Peripheral blood mononuclear cell (primary cell): ENCODE measurements around the genes SEC61G and PSPH.

GRCh38 chr7:54758224-54759470 is at the start of gene SEC61G:
Gene SEC61G (minus strand): TSS chr7:54759211.
- PRO-cap, 8 experiments, result peak in 8 of 8 experiments; most common plus-strand start chr7:54759313 (in 6); most common minus-strand start chr7:54759233 (in 6)

GRCh38 chr7:54881796-54882044 is 122.7 kb upstream of the SEC61G start:
- PRO-cap, 8 experiments, result no peak in any of the 8 experiments

GRCh38 chr7:54916133-54916532 is 102.7 kb upstream of the EGFR start:
- PRO-cap, 8 experiments, result no peak in any of the 8 experiments

- PRO-cap, 8 experiments, result no peak in any of the 8 experiments
These were observed 51.6 kb upstream of the EGFR start for GRCh38 chr7:54967203-54967655.

- PRO-cap, 8 experiments, result no peak in any of the 8 experiments
These were observed 31.1 kb upstream of the EGFR start for GRCh38 chr7:54987712-54988113.

DNA sequence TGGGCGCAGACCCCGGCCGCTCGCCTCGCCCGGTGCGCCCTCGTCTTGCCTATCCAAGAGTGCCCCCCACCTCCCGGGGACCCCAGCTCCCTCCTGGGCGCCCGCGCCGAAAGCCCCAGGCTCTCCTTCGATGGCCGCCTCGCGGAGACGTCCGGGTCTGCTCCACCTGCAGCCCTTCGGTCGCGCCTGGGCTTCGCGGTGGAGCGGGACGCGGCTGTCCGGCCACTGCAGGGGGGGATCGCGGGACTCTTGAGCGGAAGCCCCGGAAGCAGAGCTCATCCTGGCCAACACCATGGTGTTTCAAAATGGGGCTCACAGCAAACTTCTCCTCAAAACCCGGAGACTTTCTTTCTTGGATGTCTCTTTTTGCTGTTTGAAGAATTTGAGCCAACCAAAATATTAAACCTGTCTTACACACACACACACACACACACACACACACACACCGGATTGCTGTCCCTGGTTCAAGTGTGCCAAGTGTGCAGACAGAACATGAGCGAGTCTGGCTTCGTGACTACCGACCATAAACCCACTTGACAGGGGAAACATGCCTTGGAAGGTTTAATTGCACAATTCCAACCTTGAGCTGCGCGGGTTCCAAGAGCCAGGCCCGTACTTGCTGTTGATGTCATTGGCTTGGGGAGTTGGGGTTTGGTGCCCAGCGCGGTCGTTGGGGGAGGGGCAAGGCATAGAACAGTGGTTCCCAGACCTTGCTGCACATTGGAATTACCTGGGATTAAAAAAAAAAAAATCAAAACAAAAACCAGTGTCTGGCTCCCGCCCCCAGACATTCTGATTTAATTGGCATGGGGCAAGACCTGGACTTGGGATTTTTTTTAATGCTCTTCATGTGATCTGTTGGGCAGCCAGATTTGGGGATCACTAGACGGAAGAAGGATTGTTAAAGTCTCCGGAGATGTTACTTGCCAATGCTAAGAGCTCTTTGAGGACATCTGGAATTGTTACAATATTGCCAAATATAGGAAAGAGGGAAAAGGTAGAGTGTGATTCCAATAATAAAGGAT is 1.6 kb downstream of the EGFR start:
- PRO-cap, 8 experiments, result no peak in any of the 8 experiments

DNA sequence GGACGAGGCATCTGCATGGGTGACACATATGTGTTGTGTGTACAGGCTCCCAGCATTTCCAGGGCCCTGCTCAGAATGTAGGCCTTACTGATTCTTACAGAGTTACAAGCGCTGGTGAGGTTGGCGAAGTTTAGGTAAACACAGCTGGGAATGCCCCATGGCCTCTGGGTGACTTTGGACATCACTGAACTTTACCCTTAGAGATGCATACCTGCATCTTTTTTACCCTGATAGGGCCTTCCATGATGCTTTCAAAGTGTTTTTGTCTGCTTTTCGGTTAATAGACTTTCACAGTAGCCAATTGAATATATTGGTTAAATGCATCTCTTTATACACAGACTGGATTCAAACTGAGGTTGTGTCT is 29.4 kb downstream of the EGFR start:
- PRO-cap, 8 experiments, result no peak in any of the 8 experiments

GRCh38 chr7:55080785-55081586 is 62.2 kb downstream of the EGFR start:
- PRO-cap, 8 experiments, result no peak in any of the 8 experiments

- PRO-cap, 8 experiments, result no peak in any of the 8 experiments
These were observed 154.7 kb upstream of the LANCL2 start for GRCh38 chr7:55210066-55211275.

DNA sequence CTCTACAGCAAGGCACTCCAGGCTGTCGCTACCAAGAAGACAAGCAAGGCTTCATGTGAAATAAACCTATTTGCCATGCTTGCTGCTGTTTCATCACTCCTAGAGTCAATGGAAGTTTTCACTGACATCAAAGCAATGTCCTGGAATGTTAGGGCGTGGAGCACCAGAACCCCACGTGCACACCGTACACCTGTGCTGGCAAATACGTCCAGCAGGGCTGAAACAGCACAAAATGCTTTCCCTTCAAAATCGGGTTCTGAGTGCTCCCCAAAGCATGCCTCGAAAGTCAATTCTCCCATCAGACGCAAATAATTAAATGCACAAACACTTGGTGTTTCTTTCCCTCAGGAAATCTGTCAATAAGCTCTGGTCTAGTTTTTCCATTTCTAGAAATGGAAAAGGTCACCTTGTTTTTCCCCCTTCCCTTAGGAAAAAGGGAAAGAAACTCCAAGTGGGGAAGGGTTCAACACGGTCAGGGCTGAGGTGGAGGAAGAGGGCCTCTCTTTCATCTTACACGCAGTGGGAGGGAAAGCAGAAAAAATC is 21.1 kb downstream of the VOPP1 start:
- PRO-cap, 8 experiments, result no peak in any of the 8 experiments

- PRO-cap, 8 experiments, result peak in 6 of 8 experiments; most common plus-strand start chr7:55552905 (in 1); most common minus-strand start chr7:55552766 (in 6)
These were observed 19.6 kb downstream of the VOPP1 start for GRCh38 chr7:55552209-55553545.

DNA sequence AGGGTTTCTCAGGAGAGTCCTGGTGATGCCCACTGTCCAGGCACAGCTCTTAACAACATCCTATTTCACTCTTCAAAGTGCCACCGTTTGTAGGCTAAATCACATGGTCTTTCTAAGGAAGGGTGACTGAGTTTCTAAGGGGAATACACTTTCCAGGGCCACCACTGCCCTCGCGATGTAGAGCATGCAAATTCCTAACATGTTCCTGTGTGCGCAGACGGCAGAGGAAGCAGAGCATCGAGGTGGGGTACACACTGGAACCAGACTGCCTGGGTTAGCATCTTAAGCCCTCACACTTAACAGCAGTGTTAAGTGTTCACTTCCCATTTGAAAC is 3.1 kb downstream of the VOPP1 start:
- PRO-cap, 8 experiments, result no peak in any of the 8 experiments

- PRO-cap, 8 experiments, result peak in 8 of 8 experiments; most common plus-strand start chr7:56051423 (in 4); most common minus-strand start chr7:56051595 (in 7)
These were observed at the start of gene PSPH for GRCh38 chr7:56050899-56051632. Gene PSPH (minus strand): TSS chr7:56051444.

GRCh38 chr7:56053795-56054728 is 2.5 kb downstream of the CCT6A start:
- PRO-cap, 8 experiments, result no peak in any of the 8 experiments

DNA sequence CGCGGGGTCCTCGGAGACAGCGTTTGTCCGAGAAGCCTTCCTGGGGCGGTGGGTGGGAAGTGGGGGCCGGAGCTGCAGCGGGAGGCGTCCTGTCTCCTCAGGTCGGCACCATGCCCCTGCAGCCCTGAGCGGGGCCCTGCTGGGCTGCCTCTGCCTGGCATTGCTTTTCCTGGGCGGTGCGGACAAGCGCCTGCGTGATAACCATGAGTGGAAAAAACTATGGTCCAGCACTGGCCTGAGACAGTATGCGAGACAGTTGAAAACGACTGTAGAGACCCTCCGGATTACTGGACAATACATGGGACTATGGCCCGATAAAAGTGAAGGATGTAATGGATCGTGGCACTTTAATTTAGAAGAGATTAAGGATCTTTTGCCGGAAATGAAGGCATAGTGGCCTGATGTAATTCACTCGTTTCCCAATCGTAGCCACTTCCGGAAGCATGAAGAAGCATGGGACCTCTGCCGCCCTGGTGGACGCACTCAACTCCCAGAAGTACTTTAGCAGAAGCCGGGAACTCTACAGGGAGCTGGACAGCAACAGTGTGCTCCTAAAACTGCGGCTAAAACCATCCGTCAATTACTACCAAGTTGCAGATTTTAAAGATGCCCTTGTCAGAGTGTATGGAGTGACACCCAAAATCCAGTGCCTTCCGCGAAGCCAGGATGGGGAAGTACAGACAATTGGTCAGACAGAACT is 59.5 kb upstream of the NUPR2 start:
- PRO-cap, 8 experiments, result no peak in any of the 8 experiments

- PRO-cap, 8 experiments, result no peak in any of the 8 experiments
These were observed 249.9 kb downstream of the ZNF479 start for GRCh38 chr7:56882248-56882806.

- PRO-cap, 8 experiments, result no peak in any of the 8 experiments
These were observed 74.2 kb upstream of the ZNF716 start for GRCh38 chr7:57375579-57376368.

GRCh38 chr7:57403790-57404392 is 46.1 kb upstream of the ZNF716 start:
- PRO-cap, 8 experiments, result no peak in any of the 8 experiments

DNA sequence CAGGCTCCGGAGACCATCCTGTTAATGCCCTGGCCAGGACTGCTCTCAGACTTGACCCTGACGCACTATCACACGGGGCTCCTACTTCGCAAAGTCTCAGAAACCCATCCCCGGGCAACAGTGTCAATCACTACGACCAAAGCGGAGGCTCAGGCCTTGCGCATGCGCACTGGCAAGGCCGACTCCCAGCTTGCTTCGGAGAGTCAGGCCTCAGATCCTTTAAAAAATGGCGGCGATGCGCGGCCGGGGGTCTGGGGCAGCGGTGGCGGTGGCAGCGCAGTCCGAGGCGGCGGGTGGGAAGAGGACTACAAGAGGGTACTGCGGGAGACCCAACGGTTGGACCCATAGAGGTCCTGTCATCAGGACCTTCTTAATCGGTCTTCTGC is 196.9 kb downstream of the ZNF716 start:
- PRO-cap, 8 experiments, result no peak in any of the 8 experiments

DNA sequence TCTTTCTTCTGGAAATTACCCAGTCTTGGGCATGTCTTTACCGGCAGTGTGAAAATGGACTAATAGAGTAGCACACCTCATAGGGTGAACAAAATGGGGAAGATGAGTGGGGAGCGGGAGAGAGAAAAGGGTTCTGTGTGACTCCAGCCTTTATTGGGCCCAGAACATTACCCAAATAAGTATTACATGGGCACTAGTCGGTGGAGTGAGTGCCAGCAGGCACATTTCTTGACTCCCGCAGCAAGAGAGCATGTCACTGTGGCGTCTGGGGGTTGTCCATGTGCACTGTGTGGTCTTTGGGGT is 2917.1 kb upstream of the ZNF722 start:
- PRO-cap, 8 experiments, result no peak in any of the 8 experiments